Cardiac ventricle fibroblast (primary cell): ENCODE measurements around a stretch of chr14.

- RAMPAGE, long total RNA, result no peak
Measured at GRCh38 chr14:61549543-61549892, 145.8 kb upstream of the HIF1A start.

GRCh38 chr14:61565788-61566371 is 129.4 kb upstream of the HIF1A start:
- RAMPAGE, long total RNA, result no peak

- RAMPAGE, long total RNA, result no peak
Measured at GRCh38 chr14:61607512-61608029, 87.7 kb upstream of the HIF1A start.

GRCh38 chr14:61696753-61697421 is 1.6 kb downstream of the HIF1A start:
- RAMPAGE, long total RNA, result no peak

GRCh38 chr14:61698492-61699620 is 3.5 kb downstream of the HIF1A start:
- RAMPAGE, long total RNA, result no peak

DNA sequence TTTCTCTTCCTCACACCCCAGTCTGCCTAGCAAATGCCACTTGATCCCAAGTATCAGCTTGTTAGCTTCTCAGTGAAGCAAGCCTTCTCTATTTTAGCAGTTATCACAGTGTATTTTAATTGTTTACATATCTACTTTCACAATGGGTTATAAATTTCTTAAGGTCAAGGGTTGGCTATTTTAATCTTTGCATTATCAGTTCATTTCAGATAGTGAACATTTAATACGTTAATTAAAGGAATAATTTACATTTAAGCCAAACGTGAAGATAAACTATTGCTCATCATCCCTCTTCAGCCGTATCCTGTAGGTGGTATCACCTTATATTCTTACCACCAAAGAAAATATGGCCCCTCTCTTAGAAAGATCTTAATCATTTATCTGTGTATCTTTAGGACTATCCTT is 26.8 kb upstream of the SNAPC1 start:
- RAMPAGE, long total RNA, result no peak

DNA sequence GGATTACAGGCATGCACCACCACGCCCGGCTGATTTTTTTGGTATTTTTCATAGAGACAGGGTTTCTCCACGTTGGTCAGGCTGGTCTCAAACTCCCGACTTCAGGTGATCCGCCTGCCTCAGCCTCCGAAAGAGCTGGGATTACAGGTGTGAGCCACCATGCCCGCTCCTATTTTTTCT is 20.8 kb upstream of the SNAPC1 start:
- RAMPAGE, long total RNA, result no peak

DNA sequence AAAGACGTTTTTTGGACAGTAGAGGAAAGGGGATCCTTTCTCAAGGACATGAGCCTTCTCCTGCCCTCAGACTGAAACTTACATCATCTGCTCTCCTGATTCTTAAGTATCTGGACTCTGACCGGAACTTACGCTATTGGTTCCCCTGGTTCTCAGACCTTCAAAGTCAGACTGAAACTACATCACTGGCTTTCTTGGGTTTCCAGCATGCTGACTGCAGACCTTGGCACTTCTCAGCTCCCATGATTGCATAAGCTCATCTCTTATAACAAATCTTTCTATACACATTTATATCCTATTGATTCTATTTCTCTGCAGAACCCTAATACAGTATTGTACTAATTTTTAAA is 240.7 kb downstream of the SYT16 start:
- RAMPAGE, long total RNA, result no peak

DNA sequence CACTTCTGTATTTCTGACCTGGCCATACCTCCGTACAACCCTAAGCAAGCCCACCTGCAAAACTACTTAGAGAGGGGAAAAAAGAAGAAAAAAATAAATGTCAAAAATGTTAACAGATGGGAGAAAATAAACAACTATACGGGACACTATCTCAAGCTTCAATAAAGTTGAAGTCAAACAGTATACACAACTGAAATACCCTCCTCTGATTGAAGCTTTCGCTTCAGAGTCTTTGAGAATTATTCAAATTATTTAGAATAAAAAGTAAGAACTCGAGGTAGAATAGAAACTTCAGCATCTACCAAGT is 28.2 kb downstream of the PPP2R5E start:
- RAMPAGE, long total RNA, result no peak

GRCh38 chr14:63591442-63591931 is 48.3 kb upstream of the PPP2R5E start:
- RAMPAGE, long total RNA, result no peak

GRCh38 chr14:63663395-63664046 is 21.9 kb upstream of the WDR89 start:
- RAMPAGE, long total RNA, result no peak

- RAMPAGE, long total RNA, result no peak
Measured at GRCh38 chr14:63875071-63875790, 22.4 kb downstream of the SYNE2 start.

- RAMPAGE, long total RNA, result no peak
Measured at GRCh38 chr14:63884197-63884688, 31.4 kb downstream of the SYNE2 start.

DNA sequence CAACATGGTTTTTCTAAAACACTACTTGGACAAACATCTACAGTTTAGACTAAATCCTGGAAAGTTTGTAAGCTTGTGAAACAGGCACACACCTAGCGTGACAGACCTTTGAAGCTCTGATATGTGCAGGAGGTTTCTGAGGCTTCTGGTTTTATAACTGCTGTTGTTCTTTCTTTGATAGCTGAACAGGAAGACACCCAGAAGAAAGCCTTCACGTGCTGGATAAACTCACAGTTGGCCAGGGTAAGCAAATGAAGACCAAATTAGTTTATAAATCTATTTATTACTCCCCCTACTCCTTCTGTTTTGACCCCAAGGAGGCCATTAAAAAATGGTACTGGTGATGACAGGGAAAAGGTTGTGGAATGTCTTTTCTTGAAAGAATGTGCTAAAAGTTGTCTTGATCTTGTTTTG is 87.6 kb downstream of the SYNE2 start:
- RAMPAGE, long total RNA, result no peak

DNA sequence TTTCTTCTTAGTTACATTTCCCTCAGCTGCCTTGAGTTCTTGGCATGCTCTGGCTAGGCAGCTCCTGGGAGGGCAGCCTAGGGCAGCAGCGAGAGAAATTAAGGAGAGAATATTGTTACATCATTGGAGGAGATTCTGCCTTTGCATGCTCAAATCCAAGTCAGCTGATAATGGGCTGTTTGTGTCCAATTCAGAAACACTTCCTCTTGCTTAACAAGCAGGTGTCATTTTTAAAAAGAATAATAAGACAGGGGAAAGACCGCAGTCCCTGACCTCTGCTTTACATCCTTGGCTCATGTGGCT is 76.9 kb downstream of the ESR2 start:
- RAMPAGE, long total RNA, result no peak

- RAMPAGE, long total RNA, result no peak
Measured at GRCh38 chr14:64506699-64507329, 2.2 kb downstream of the ZBTB1 start.

GRCh38 chr14:64508786-64509546 is 4.4 kb downstream of the ZBTB1 start:
- RAMPAGE, long total RNA, result no peak

- RAMPAGE, long total RNA, result no peak
Measured at GRCh38 chr14:64516370-64516798, 11.8 kb downstream of the ZBTB1 start.

DNA sequence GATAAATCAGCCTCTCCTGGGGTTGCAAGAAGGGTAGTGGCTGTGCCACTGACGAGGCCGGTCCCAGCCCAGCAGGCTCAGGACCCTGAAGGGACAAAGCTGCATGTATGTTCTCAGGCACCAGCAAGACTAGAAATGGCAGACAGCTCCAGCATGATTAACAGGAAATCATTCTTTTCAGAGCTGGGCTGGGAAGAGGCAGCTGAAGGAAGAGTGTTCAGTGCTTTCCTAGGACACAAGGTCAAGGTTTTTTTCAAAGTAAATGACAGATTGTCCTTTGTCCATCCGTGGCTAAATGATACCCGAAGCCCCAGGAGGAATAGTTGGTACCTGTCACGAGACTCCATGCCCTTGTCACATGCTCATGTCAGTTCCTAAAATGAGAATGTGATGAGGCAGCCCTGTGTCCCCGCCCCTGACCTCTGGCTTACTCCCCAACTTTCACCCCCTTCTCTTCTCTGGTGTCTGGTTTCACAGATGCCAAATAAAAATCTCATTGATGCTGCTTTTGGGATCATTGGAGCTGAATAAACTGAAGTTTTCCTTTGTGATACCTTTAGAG is 65.2 kb downstream of the PPP1R36 start:
- RAMPAGE, long total RNA, result no peak

- RAMPAGE, long total RNA, result no peak
Measured at GRCh38 chr14:64681750-64682799, 22.1 kb upstream of the PLEKHG3 start.